Hepatocyte (in vitro differentiated cells and primary cell): ENCODE results near the genes AQP10 and EFNA3.

DNA sequence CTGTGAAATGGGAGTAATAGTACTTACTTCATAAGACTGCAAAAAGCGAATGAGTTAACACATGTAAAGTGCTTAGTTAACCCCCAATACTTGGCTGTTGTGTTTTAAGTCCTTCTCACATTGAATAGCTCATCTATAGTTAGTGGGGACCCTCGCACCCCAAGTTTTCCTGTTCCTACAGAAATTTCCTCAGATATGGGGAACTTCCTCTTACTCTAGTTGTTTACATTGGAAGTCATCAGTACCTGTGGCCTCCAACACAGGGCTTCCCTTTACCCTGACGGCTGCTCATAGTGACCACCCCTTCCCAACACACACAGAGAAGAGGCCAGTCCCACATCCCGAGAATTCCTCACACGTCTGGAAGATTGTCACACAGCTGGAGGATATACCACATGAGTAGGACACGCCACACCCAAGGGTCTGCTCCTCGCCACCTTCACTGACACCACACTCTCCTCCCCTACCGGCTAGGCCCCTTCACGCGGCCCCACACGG lies 37.6 kb downstream of the TPM3 start:
- RAMPAGE, long total RNA = no peak
- RRBS = no CpG with 5 or more reads among the region's 11 CpGs

DNA sequence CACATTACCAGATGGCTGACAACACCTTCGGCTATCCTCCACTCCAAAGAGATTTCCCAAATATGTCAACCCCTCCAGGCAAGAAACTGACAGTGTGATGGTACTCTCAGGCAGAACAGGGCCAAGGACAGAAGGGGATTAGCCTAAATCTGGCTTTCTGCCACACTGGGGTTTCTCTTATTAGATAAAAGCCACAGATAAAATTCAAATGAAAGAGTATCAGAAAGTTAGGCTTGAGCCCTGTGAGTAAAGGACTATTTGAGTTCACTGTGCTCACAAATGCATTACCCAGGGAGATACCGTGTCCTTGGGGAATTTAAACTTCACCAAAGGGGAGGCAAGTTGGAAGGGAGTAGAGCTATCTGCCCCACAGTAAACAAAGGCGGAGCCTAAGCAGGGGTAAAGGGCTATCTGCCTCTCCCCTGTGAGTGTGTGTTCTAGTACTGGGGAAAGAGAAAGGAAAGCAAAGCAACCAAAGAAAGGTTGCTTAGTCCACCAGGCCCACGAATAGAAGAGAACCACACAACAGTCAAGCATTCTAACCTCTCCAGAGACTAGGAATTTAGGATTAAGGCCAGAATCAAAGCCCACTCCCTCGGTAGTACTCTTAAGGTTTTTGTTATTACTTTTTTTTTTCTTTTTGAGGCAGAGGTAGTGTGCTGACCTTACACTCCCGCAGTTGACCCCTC lies 12.8 kb downstream of the TPM3 start:
- RAMPAGE, long total RNA = no peak
- RRBS = no CpG with 5 or more reads among the region's 6 CpGs

- RAMPAGE, long total RNA = no peak
- RRBS = no CpG with 5 or more reads among the region's 8 CpGs
Measured at GRCh38 chr1:154320608-154321315, at the start of gene AQP10. AQP10 (plus strand) TSS chr1:154321093.

DNA sequence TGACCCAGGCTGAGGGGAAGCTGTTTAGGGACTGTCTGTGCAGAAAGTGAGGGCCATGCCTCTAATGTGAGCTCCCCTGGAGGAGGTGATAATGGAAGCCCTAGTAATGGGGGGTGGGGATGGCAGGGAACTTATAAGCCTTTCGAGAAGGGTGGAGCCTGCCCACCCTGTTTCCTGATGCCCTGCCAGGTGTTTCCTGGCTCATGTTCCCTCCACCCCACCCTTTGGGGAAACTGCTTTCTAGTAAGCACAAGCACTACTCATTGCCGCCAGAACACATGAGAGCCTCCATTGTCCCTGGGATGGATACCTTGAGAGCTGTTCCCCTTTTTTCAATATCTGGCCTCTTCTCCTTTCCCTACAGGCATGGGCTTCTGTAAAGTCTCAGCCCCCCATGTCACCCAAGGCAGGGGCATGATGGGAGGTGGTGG lies 2.2 kb downstream of the ATP8B2 start:
- RAMPAGE, long total RNA = no peak
- RRBS = no CpG with 5 or more reads among the region's 2 CpGs

DNA sequence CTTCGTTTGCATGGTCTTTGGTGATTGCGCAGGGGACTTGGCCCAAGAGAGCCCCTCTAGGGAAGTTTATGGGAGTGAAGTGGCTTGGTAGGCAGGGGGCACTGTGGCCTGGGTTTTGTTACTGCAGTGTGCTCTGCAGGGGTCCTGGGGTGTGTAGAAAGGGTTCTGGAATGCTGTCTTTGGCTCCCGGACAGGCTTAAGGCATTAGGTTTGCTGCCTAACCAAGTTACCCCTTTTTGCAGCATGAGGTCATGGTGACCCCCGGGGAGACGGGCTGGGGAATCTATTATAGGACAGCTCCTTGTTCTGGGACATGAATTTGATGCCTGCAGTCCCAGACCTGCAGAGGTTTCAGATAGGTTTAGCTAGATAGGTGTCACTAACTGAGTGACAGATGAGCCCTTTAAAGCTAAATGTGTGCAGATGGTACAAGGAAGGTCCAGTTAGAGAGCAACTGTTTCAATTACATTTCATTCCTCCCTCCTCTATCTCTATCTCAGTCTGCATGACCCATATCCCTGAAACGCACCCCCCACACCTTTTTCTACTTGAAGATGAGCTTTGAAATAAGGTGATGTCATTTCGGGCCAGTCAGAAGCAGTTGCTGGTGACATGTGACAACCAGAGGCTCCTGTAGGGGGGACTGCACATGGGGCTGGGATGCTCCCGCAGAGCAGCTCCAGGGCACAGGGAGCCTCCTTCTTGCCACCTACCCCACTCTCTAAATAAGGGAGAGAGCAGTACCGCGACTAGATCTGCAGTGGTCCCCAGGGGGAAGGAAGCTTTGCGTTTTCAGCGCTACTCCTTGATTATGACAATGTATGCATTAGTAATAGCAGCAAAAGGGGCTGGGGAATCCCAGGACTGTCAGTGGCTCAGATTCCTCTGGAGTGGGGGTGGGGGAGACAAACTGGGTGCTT lies 4.2 kb downstream of the ATP8B2 start:
- RAMPAGE, long total RNA = no peak
- RRBS = 83% methylated on average over 2 of the region's 12 CpGs

- RAMPAGE, long total RNA = no peak
- RRBS = no CpG with 5 or more reads among the region's 1 CpG
Measured at GRCh38 chr1:154476751-154477320, 25.2 kb upstream of the TDRD10 start.

GRCh38 chr1:154484872-154485752 lies 16.9 kb upstream of the TDRD10 start:
- RAMPAGE, long total RNA = no peak
- RRBS = no CpG with 5 or more reads among the region's 8 CpGs

GRCh38 chr1:154557171-154557652 lies 1.2 kb downstream of the UBE2Q1 start:
- RAMPAGE, long total RNA = no peak
- RRBS = no CpG with 5 or more reads among the region's 4 CpGs

DNA sequence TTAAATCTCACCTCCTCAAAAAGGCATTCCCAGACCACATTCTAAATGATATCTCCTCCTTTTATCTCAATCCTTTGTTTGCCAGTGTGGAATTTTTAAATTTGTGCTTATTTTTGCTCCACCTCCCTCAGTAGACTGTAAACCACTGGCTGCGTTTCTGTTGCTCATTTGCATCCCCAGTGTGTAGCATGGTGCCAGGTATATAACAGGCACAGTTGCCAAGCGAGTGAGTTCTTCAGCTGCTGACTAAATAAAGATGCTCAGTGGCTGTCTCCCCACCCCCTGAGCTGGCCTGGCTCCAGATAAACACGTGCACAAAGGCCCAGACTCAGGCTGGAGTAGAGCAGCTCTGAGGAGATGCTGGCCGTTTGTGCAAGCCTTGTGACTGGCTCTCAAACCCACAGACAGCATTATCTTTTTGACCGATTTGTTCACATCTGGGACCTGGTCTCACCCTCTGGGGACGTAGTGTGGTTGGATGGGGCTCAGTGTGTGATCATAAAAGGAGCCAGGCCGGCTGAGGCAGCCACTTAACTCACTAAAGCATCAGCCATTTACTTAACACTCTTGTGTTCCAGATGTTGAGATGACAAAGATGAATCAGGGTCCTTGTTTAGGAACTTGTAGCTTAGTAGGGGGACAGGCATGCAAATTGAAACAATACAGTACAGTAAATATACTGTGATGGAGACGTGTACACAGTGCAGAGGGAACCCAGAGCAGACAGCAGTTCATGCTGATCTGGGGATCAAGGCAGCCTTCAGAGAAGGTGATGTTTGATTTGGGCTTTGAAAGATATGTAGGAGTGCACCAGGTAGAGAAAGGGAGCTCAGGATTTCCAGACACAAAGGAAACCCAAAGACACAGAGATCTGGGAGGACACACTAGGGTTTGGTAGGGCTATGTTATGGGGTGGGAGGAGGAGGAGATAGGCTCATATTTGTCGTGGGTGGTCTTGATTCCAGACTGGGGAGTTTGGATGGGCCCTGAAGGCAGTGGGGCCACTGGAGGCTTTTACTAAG lies 7.3 kb downstream of the CHRNB2 start:
- RAMPAGE, long total RNA = no peak
- RRBS = no CpG with 5 or more reads among the region's 9 CpGs

DNA sequence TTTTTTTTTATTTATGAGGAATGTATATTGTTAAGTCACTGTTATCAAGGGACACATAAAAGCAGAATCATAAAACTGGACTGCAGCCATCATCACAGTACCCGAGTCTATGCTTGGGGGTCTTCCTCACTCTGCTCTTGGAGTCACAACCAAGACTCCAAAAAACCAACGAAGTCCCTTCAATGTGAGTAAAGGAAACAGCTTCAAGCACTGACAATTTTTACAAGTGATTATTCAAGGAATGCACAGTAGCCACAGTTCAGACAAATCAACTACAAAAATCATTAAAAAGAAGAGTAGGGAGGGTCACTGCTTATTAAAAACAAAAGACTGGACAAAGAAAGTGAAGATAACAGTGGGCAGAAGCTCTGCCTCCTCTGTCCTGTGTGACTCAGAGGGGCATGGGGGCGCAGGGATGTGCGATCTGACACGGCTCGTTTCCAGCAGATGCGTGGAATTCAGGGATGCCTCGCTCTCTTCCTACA lies 14.5 kb downstream of the CHRNB2 start:
- RAMPAGE, long total RNA = no peak
- RRBS = no CpG with 5 or more reads among the region's 8 CpGs

DNA sequence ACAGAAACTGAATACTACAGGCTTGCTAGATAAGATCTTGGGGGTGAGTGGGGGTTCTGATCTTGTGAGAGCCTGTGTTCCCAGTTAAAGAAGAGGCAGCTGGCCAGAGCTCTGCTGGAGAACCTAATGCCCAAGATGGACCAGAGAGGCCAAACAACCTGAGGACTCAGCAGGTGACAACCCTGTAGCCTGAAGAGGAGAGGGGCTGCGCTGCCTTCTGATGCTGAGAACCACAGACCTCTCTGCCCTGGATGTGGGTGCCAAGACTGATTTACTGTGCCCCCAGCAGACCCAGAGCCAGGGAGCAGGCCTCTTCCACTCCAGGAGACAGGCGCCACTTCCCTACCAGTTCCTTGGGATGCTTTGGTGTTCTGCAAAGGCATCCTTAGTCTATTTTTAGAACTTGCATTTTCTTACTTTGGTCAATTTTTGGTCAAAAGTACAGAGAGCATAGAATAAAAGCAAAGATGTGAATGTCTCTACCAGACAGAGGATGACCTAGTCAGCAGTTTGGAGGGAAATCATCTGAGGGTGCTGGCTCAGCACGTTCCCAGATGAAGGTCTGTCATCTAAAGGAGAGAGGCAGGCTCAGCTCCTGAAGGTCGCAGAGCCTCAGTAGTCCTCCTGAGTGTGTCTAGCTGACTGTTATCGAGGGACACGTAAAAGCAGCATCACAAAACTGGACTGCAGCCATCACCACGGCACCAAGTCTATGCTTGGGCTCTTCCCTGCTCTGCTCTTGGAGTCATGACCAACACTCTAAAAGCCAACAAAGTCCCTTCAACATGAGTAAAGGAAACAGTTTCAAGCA lies 15.2 kb downstream of the CHRNB2 start:
- RAMPAGE, long total RNA = no peak
- RRBS = no CpG with 5 or more reads among the region's 7 CpGs

- RAMPAGE, long total RNA = no peak
- RRBS = no CpG with 5 or more reads among the region's 11 CpGs
Measured at GRCh38 chr1:154589619-154590062, 18.3 kb downstream of the ADAR start.

- RAMPAGE, long total RNA = no peak
- RRBS = no CpG with 5 or more reads among the region's 5 CpGs
Measured at GRCh38 chr1:154835884-154836274, 34.2 kb downstream of the KCNN3 start.

DNA sequence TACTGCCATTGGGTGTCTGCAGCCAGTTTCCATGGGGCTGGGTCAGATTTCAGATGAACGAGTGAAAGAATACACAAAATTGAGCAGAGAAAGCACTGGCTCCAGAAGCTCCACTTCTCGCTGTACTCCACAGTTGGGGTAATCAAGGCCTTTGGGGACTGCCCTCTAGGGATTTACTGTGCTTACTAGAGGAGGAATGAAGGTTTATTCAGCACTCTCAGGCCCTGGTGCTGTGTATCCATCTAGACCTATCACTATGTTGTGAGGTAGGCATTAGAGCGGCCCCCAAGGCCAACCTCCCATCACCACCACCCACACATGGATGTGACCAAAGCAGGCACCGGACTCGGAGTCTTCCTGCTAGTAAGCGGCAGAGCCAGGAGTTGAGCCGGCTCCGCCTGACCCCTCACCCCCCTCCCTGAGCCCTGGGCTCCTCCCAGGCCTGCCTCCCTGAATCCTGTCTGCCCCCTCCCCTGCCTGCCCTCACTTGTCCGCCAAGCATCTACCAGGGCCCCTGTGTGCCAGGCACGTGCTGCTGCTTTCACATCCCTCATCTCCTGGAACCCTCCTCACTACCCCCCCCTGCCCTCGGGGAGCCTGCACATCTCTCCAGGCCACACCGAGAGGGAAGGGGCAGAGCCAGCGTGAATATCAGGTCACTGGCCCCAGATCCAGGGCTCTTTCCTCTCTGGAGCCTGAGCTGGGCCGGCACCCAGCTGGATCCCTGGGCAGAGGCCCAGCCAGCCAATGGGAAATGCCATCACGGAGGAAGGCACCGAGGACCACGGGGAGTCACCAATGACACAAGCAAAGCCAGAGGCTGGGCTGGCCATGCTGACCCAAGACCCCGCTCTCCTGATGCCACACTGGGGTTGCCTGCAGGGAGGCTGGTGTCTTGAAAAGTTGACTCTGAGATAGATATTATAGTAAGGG lies 23.2 kb downstream of the KCNN3 start:
- RAMPAGE, long total RNA = no peak
- RRBS = 89% methylated on average over 3 of the region's 18 CpGs

DNA sequence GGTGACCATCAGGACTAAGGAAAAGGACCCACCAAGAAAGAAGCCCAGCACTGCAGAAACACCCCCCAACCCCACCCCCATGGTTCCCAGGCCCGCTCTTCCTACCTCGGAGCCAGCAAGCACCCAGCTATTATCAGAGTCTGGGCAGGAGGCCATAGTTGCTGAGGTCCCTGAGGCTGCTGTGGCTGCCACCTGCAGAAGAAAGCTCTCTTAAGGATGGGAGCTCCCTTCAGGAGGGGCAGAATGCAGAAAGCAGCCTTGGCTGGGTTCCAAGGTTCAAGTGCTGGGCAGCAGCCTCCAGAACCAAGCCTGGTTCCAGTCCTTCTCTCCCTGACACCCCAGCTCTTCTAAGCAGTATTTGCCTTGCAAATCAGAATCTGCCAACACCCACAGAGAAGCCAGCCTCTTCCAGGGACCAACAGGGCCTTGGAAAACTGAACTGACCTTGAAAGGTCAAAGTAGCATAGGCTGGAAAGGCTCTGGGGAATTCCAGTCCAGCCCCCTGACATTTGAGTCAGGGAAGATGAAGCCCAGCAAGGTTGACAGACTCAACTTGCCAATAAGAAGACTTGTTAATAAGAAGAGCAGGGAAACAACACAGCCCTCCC lies 2.2 kb downstream of the PBXIP1 start:
- RAMPAGE, long total RNA = no peak
- RRBS = no CpG with 5 or more reads among the region's 2 CpGs

- RAMPAGE, long total RNA = no peak
- RRBS = 2% methylated on average over 12 of the region's 23 CpGs
Measured at GRCh38 chr1:154961180-154961614, 385 bp downstream of the PYGO2 start.

GRCh38 chr1:155017903-155018164 lies 15.2 kb downstream of the ZBTB7B start:
- RAMPAGE, long total RNA = no peak
- RRBS = no CpG with 5 or more reads among the region's 3 CpGs

GRCh38 chr1:155078597-155079014 lies at the start of gene EFNA3:
EFNA3 (plus strand) TSS chr1:155078837.
- RAMPAGE, long total RNA = no peak
- RRBS = 1% methylated on average over 16 of the region's 45 CpGs

DNA sequence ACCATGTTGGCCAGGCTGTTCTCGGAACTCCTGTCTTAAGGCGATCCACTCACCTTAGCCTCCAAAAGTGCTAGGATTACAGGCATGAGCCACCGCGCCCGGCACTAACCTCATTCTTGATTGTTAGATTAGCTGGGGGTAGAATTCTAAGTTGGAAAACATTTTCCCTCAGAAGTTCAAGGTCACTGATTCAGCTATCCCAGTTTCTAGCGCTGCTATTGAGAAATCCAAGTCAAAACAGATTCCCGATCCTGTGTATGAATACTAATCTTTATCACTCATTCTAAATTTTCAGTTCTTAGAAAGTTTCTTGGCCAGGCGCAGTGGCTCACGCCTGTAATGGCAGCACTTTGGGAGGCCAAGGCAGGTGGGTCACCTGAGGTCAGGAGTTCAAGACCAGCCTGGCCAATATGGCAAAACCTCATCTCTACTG lies 24.3 kb upstream of the EFNA1 start:
- RAMPAGE, long total RNA = no peak
- RRBS = no CpG with 5 or more reads among the region's 9 CpGs

DNA sequence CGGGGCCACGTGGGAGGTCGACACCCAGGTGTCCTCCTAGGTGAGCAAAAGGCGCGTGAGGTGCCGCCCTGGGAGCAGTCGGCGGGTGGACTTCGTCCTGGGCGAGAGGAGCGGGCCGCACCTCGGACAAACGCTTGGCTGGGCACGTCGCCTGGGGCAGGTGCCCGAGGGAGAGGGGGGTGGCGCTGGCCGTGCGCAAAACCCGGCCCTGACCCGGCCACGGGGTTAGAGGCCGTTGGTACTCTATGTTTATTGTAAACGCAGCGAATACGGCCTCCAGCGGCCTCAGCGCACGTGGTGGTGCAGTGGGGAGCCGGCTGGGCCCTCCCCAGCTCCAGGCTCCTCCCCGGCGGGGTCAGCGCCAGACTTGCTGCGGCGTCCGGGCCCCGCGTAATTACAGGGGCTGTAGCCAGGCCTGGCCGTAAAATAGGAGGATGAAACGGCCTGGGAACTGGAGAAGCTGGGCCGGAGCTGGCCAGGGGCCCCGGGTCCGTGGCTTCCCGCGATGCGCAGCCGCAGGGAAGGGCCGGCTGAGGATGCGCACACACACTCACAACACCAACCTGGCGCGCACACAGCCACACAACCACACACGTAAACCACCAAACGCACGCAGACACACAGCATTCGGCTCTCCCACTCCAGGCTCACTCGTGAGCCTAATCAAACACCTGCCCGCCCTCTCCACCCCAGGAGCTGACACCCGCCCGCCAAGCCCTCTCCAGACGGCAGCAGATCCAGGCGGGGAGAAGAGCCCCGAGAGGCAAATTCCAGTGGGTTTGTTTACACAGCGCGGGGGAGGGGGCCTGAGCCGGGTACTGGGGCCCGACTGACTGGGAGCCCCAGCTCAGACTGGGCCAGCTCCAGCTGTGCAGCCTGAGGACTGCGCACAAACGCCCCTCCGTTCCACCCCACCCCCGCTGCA lies 1.5 kb upstream of the EFNA1 start:
- RAMPAGE, long total RNA = no peak
- RRBS = 8% methylated on average over 22 of the region's 71 CpGs